ENCODE measurements around a stretch of chr7.

GRCh38 chr7:143381410-143381802, 261 bp downstream of the ZYX start:
- PRO-cap, result no peak
- RAMPAGE, long total RNA, 2 experiments, result no peak in any of the 2 experiments

DNA sequence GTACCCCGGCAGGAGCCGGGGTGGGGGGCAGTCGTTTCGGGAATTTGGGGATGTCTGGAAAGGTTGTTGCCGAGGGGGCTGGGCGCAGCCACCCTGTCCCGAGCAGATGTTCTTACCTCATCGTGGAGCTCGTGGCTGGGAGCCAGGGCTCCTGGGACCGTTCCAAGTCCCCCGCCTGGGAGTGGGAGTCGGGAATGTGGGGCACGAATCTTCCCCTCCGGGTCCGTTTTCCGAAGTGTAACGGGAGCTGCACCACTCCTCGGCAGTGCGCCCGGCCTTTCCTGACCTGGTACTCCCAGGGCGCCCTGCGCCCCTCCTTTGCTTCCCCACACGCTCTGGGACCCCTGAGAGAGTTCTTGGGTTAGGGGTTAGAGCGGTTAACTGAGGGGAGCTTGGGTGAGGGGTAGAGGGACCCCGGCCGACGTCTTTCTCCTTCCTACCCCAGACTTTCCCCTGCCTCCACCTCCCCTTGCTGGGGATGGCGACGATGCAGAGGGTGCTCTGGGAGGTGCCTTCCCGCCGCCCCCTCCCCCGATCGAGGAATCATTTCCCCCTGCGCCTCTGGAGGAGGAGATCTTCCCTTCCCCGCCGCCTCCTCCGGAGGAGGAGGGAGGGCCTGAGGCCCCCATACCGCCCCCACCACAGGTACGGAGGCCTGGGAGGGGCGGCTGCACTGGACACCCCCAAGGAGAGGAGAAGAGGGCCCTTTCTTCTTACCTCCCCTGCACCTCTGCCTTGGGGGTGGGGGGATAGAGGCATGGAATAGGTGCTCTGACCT, 847 bp downstream of the ZYX start:
- PRO-cap, result no peak
- RAMPAGE, long total RNA, 2 experiments, result no peak in any of the 2 experiments

DNA sequence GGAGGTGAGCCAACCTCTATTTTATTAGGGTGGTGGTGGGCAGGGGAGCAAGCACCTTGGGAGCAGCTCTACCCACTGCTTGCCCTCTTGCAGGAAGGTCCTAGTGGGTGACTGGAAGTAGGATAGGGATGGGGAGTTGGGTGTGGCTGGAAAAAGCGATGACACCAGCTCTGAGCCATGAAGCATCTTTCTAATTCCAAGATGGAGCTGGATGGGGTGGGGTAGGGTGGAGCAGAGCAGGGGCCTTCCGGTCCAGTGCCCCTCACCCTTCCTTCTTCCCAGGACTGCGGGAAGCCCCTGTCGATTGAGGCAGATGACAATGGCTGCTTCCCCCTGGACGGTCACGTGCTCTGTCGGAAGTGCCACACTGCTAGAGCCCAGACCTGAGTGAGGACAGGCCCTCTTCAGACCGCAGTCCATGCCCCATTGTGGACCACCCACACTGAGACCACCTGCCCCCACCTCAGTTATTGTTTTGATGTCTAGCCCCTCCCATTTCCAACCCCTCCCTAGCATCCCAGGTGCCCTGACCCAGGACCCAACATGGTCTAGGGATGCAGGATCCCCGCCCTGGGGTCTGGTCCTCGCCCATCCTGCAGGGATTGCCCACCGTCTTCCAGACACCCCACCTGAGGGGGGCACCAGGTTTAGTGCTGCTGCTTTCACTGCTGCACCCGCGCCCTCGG, 9.3 kb downstream of the ZYX start:
- PRO-cap, result no peak
- RAMPAGE, long total RNA, 2 experiments, result no peak in any of the 2 experiments

- PRO-cap, result bidirectional peak, plus-strand start at chr7:143391642, minus-strand start at chr7:143391470
- RAMPAGE, long total RNA, 2 experiments, result no peak in any of the 2 experiments
Measured at GRCh38 chr7:143390982-143391768, 10.0 kb downstream of the ZYX start.

DNA sequence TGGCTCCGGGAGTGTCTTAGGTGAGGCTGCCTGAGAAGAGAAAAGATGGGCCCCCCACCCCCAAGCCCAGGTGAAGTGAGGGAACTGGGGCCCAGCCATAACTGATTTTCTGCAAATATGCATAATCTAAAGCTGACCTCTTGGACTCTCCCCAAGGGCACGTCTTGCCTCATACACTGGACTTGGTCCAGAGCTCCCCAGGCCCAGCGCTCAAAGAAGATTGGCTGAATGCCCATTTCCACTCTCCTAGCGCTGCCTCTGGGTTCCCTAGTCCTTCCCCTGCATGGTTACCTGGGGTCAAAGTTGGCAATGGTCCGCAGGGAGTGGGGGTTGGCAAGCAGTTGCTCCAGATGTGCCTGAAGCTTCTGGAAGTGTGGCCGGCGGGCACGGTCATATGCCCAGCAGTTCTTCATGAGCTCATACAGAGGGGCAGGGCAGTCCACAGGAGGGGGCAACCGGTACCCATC, 12.3 kb downstream of the ZYX start:
- PRO-cap, result no peak
- RAMPAGE, long total RNA, 2 experiments, result no peak in any of the 2 experiments

GRCh38 chr7:143485003-143485406, 7.3 kb downstream of the TAS2R41 start:
- PRO-cap, result no peak
- RAMPAGE, long total RNA, 2 experiments, result no peak in any of the 2 experiments

GRCh38 chr7:143812901-143813274, 55.4 kb upstream of the CTAGE6 start:
- PRO-cap, result no peak
- RAMPAGE, long total RNA, 2 experiments, result no peak in any of the 2 experiments

DNA sequence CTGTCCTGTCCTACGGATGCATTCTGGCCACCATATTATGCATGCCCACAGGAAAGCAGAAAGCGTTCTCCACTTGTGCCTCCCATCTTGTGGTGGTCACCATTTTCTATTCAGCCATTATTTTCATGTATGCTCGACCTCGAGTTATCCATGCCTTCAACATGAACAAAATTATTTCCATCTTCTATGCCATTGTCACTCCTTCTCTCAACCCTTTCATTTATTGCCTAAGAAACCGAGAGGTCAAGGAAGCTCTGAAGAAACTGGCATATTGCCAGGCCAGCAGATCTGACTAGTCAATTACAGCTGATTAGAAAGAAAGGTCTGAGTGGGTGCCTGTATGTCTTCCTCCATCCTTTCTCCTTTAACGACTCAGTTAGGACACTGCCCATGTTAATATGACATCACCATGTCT, 4.5 kb downstream of the OR6B1 start:
- PRO-cap, result no peak
- RAMPAGE, long total RNA, 2 experiments, result no peak in any of the 2 experiments

DNA sequence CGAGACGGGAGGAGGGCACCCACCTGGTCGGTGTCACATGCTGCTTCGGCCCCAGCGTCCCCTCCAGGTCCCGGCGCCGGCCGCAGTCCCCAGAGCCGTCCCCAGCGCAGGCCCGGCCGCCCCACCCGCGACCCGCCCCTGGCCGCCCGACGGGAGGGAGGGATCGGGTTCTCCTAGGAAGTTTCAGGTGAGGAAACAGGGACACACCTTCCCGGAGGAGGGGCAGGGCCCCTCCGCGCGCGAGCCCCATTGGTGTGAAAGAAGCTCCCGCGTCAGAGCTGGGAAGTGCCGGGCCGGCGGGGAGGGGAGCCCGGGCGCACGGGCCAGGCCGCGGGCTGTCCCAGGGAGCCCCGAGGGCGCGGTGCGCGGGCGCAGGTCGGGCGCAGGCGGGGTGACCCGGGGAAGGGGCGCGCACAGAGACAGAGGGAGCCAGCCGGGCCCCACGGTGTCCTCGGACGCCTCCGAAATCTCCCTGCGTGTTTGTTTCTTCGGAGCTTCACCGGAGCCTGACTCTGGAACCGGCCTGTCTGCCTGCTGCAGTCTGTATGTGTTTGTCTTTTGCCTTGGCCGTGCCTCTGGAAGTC, 18.0 kb upstream of the OR2A1 start:
- PRO-cap, result bidirectional peak, plus-strand start at position 288 of the sequence, minus-strand start at position 151 of the sequence
- RAMPAGE, long total RNA, 2 experiments, result no peak in any of the 2 experiments

DNA sequence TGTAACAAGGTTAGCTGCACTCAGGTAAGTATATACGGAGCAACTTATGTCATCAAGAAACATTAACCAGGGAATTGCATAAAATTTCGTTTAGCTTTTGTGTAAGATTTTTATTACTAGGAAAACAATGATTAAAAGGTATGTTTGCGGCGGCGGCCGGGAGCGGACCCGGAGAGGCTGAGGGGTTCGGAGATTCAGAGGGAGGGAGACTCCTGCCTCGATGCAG, 533.8 kb upstream of the CNTNAP2 start:
- PRO-cap, result unidirectional peak, plus-strand start at position 150 of the sequence
- RAMPAGE, long total RNA, 2 experiments, result no peak in any of the 2 experiments

- PRO-cap, result bidirectional peak, plus-strand start at chr7:148699748, minus-strand start at chr7:148699632
- RAMPAGE, long total RNA, 2 experiments, result no peak in any of the 2 experiments
Measured at GRCh38 chr7:148699420-148700476, 1.0 kb downstream of the CUL1 start.

- PRO-cap, result no peak
- RAMPAGE, long total RNA, 2 experiments, result no peak in any of the 2 experiments
Measured at GRCh38 chr7:148715778-148716510, 17.2 kb downstream of the CUL1 start.

DNA sequence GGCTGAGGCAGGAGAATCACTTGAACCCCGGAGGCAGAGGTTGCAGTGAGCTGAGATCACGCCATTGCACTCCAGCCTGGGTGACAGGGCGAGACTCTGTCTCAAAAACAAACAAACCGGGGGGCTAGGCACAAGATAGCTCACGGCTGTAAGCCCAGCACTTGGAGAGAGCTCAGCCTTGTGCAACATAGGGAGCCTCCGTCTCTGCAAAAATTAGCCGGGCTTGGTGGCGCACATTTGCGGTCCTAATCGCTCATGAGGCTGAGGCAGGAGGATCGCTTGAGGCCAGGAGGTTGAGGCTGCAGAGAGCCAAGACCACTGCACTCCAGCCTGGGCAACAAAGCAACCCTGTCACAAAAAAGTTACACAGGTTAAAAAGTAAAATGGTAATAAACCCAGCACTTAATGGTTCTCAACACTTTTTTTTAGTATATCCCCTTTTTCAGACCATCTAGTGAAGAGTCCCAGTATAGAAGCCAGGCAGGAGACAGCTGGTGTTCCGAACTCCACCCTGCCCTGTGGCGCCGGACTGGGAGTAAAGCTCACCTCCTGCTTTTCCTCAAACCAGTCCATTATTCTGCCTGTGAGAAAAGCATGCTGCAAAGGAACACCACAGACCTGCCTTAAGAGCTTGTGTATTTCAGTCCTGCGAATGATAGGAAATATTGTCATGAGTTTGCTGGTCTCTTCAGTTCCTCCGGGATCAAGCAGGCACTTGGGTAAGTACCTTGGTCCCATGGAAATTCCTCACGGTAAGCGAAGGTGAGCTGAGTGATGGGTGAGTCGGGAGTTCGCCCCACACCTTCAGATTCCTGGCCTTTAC, 81.1 kb downstream of the EZH2 start:
- PRO-cap, result no peak
- RAMPAGE, long total RNA, 2 experiments, result no peak in any of the 2 experiments

GRCh38 chr7:148883967-148884137, 239 bp downstream of the EZH2 start:
- PRO-cap, result no peak
- RAMPAGE, long total RNA, 2 experiments, result no peak in any of the 2 experiments

DNA sequence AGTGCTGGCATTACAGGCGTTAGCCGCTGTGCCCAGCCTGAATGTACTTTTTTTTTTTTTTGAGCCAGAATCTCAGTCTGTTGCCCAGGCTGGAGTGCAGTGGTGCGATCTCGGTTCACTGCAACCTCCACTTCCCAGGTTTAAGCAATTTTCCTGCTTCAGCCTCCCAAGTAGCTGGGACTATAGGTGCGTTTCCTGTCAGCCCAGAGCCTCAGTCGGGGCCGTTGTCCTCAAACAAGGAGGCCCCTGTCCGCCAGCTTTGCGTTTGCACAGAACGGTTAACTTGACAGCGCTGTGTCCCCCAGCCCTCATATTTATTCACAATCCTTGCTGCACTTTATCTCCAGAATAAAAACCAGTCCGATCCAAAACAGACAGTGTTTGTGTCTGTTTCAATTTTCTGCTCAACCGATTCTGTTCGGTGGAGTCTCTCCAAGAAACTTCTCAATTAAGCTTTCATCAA, 64.5 kb downstream of the PDIA4 start:
- PRO-cap, result no peak
- RAMPAGE, long total RNA, 2 experiments, result no peak in any of the 2 experiments

GRCh38 chr7:148966672-148967105, 61.6 kb downstream of the PDIA4 start:
- PRO-cap, result no peak
- RAMPAGE, long total RNA, 2 experiments, result no peak in any of the 2 experiments

DNA sequence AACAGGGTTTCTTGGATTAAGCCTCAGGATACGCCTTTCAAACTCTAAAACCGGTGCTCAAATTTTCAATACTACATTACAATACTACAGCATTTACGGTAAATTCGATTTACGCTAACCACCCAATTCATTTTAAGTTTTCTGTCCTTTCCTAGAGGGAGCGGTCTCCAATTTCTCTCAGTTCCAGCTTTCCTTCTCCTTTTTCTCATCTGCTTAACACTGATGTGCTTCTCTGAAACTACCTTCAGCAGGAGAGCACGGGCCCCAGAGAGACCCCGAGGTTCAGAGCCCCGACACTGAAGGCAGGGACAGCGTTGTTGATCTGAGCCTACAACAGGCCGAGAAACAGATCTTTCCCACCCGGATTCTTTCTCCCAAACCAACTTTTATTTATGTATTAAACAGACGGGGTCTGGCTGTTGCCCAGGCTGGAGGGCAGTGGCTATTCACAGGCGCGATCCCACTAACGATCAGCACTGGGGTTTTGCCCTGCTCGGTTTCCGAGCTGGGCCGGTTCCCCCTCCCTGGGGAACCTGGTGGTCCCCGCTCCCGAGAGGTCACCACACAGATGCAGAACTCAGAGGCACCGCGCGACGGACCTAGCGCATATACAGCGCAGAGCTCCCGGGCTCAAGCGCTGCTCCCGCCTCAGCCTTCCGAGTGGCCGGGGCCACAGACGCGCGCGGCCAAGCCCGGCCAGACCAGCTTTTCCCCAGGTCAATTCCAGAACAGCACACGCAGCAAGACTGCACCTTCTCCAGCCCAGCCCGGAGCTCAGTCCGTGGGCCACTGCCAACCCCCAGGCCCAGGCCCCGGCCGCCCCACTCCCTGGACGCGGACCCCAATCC, 610 bp downstream of the ZNF425 start:
- PRO-cap, result no peak
- RAMPAGE, long total RNA, 2 experiments, result no peak in any of the 2 experiments

GRCh38 chr7:149147798-149148587, 740 bp downstream of the ZNF398 start:
- PRO-cap, result unidirectional peak, minus-strand start at chr7:149148156
- RAMPAGE, long total RNA, 2 experiments, result no peak in any of the 2 experiments

GRCh38 chr7:149148588-149148926, 1.3 kb downstream of the ZNF398 start:
- PRO-cap, result no peak
- RAMPAGE, long total RNA, 2 experiments, result no peak in any of the 2 experiments

- PRO-cap, result no peak
- RAMPAGE, long total RNA, 2 experiments, result start-site peak on the plus strand in 1 of 2 experiments, at chr7:149181766-149181982 at its widest, 12 reads per replicate
Measured at GRCh38 chr7:149181713-149182691, 13.3 kb upstream of the ZNF282 start.

All from lower leg skin (tissue), 2 donors.